ENCODE measurements around the gene NPPB.

DNA sequence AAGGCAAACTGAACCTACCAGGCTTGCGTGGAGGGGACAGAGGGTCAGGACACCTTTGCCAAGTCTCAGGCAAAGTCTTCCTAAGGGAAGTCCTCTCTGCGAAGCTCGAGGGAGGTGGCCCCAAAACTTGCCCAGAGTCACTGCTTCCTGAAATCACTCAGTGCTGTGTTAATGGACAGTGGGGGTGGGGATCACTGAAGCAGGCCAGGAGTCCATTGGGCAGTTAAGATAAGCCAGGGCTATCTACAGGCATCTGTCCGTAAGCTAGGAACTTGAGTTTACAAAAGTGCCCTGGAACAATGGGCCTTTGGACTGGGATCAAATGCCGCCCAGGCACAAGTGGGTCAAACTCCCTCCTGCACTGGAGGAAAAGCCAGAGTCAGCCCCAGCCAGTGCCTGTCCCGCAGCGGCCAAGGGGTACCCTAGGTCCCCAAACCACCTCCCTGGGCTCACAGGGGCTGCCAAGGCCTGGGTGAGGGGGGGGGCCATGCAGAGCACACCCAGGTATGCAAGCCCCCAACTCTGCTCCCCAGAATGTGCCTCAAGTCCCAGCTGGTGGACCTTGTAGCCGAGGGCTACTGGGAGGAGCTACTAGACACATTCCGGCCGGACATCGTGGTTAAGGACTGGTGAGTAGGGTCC is 7.5 kb downstream of the FBXO6 start:
- PRO-cap: no peak
- RRBS: no CpG with 5 or more reads among the region's 11 CpGs

DNA sequence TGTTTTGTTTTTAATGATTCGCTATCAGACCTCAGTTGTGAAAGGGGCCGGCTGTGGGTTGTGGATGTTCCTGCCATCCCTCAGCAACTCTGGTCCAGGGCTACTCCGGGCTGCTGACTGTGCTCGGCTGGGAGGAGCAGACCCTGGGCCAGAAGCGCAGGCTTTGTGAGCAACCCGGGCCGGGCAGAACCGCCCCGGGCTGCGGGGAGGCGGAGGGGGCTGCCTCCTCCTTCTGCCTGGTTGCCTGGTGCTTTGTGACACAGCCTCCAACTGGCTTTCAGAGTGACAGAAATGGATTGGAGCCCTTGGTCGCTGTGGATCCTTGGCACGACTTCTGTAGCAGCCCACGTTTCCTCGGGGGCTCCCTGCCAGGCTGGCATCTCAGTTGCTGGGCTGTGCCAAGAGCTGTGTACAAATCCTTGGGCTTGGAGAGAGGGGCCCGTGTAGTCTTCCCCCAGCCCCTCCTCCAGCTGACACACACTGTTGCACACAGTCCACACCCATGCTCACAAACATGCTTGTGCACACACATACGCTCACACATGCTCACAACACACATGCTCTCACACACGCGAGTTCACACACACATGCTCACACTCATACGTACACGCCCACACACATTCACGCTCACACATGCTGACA is 10.1 kb downstream of the DRAXIN start:
- PRO-cap: no peak
- RRBS: 33% methylated on average over 5 of the region's 22 CpGs

DNA sequence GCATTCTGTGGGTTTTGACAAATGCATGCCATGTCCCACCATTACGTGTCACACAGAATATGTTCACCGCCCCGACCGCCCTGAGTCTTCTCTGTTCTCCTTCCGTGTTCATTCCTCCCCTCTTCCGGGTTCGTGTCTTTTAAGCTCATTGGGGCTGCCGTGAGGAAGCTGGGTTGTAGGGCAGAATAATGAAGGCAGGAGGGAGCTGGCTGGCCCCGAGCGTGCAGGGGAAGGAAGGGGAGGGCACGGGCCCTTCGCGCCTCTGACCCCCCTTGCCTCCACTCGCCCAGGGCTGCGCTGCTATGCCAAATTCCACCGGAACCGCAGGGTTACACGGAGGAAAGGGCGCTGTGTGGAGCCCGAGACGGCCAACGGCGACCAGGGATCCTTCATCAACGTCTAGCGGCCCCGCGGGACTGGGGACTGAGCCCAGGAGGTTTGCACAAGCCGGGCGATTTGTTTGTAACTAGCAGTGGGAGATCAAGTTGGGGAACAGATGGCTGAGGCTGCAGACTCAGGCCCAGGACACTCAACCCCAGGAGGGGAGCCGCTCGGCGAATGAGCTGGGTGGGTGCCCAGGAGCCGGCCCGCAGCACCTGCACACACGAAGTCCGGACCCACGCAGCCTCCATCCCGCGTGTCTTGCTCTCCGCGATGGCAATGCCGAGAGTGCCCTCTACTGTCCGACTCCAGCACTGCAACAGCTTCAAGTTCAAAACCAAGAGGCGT is 16.5 kb upstream of the AGTRAP start:
- PRO-cap: bidirectional peak, plus-strand start at position 111 of the sequence, minus-strand start at position 113 of the sequence; unidirectional peak, minus-strand start at position 639 of the sequence
- RRBS: 3% methylated on average over 11 of the region's 44 CpGs

DNA sequence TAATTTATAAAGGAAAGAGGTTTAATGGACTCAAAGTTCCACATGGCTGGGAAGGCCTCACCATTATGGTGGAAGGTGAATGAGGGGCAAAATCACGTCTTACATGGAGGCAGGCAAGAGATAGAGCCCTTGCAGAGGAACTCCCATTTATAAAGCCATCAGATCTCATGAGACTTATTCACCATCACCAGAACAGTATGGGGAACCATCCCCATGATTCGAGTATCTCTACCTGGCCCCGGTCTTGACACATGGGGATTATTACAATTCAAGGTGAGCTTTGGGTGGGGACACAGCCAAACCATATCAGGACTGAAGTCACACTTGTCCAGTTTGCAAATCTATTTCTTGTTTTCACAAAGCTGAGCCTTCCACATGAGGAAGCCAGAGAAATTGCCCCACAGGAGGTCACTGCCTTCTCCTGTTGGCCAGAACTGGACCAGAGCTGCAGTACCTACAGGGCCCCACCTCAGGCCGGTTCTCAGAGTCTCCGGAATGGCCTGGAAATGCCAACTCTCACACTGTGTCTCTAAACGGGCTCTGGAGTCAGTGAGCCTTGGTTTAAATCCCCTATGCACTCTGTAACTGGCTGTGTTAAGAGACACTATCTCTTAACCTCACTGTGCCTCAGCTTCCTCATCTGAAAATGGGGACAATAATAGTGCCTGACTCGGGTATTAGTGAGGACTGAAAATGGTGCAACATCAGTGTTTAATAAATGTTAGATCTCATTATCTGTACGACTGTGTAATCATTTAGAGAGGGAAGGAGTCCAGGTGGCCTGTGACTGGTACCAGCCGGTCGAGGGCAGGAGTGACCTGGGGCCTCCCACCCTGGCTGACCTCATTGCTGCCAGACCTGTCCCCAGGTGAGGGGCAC is 7.7 kb upstream of the C1orf167 start:
- PRO-cap: no peak
- RRBS: no CpG with 5 or more reads among the region's 10 CpGs

DNA sequence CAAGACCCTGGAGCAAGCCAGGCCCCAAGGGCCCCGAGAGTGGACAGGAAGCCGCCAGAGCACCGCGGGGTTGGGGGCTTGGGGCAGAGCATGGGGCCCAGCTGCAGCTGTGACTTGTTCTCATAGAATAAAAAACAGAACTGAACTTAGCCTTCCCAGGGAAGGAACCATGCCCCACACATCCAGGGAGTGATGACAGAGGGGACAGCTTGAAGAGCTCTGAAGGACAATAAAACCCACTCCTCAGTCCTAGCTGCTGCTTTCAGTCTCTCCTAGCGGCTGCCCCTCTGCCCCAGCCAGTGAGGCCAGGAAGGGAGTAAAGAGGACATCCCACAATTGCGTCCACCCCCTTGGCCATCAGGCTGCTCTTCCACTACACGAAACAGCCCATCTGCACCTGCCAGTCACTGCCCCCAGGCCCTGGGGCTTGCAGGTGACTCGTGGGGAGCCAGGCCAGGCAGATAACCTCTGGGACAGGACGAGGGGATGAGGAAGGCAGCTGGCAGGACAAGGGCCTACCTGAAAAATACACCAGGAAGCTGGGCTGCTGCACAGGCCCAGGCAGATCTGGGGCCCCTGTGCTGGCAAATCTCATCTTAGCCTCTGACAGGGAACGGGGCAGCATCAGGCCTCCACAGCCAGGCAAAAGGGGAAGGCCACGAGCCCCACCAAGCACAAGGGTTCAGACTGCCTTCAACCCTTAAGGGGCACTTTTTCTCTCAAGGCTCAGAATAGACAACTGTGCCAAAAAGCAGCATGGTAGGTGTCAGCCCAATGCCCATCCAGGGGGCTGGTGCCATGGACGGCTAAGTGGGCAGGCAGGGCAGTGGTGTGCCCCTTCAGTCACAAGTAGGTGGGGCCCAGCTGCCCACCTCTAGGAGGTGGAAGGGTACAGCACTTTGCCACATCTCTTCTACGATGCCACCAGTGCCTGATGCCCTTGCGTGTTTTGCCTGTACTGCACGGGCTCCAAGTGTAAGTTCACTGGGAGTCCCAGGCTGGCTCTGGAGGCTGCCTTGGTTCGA is 16.1 kb downstream of the MTHFR start:
- PRO-cap: unidirectional peak, minus-strand start at position 680 of the sequence
- RRBS: no CpG with 5 or more reads among the region's 16 CpGs

DNA sequence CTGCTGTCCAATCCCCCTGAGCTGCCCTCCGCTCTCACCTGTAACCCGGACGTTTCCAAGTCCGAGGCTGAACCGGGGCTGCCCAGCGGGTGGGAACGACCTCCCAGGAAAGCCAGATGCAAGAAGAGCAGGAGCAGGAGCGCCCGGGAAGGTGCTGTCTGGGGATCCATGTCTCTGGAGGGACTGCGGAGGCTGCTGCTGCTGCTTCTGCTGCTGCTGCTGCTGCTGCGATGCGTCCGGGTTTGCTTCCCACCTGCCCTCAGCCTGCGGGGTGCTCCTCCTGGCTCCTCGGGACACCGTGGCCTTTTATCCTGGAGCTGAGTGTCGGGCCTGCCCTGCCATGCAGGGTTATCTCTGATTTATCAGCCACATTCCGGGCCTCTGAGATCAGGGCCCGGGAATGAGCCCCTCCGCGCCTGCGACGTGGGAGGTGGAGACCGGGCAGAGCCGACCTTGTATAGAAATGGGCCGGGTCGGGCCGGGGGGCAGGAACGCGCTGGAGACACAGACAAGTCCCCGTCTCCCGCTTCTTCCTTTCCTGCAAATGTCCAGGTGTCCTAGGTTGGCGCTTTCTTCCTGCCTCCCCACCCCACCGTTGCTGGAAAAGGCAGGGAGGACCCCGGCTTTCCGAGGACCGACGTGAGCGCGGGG is at the start of gene NPPB:
Gene NPPB (minus strand): TSS at position 282 of the 651 bp plus-strand sequence.
- PRO-cap: no peak
- RRBS: 19% methylated on average over 21 of the region's 40 CpGs

GRCh38 chr1:11874715-11875041 is 15.9 kb upstream of the NPPB start:
- PRO-cap: unidirectional peak, plus-strand start at chr1:11874959
- RRBS: no CpG with 5 or more reads among the region's 6 CpGs

DNA sequence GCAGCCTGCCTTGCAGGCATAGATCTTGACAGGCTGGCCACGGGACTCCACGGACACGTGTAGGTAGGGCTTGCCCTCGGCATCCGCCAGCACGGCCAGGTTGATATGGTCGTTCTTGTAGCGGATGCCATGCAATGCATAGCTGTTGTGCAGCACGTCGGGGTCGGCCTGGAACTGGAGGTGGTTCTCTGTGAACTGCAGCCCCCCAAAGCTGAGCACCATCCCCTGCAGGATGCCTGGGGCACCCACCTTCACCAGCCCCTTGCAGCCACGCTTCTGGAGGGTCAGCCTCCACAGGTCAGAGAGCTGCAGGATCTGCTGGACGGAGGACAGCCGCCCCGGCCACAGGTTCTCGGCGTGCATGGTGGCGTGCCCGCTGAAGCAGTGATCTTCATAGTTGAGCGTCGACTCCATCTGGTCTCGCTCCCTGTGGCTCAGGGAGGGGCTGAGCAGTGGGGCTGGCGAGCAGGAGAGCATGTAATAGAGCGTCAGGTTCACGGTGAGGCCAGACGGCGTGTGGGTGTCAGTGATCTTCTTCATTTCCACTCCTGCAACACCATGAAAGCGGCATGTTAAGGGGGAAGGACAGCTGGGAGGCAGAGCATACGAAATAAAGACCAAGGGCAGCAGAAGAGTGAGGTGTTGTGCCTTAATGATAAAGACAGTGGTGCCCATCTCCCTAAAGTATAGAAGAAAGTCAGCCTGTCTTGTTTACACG is 3.1 kb downstream of the KIAA2013 start:
- PRO-cap: no peak
- RRBS: no CpG with 5 or more reads among the region's 30 CpGs

DNA sequence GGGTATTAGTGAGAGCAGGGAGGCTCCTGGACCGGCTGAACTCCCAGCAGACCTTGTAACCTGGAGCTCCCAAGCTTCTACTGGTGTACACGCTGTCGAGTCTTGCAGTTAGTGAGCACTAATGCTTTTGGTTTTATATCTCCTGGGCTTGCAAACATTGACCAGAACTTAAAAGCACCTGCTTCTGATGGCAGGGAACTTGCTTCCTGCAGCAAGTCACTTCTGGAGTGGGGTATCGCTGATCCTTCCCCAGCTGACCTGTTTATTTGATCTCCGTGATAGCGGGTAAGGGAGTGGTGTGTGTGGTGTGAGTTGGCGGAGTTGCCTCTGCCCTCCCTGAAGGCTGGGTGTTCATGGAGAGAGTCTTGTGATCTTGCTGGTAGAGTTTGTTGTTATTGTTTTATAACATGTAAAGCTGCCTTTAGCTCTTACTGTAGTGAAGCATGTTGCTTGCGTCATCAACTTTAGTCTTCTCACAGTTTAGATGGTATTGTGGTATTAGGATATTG is 3.8 kb downstream of the MFN2 start:
- PRO-cap: no peak
- RRBS: no CpG with 5 or more reads among the region's 8 CpGs

- PRO-cap: no peak
- RRBS: no CpG with 5 or more reads among the region's 7 CpGs
Measured at GRCh38 chr1:11984520-11984997, 4.3 kb downstream of the MFN2 start.

DNA sequence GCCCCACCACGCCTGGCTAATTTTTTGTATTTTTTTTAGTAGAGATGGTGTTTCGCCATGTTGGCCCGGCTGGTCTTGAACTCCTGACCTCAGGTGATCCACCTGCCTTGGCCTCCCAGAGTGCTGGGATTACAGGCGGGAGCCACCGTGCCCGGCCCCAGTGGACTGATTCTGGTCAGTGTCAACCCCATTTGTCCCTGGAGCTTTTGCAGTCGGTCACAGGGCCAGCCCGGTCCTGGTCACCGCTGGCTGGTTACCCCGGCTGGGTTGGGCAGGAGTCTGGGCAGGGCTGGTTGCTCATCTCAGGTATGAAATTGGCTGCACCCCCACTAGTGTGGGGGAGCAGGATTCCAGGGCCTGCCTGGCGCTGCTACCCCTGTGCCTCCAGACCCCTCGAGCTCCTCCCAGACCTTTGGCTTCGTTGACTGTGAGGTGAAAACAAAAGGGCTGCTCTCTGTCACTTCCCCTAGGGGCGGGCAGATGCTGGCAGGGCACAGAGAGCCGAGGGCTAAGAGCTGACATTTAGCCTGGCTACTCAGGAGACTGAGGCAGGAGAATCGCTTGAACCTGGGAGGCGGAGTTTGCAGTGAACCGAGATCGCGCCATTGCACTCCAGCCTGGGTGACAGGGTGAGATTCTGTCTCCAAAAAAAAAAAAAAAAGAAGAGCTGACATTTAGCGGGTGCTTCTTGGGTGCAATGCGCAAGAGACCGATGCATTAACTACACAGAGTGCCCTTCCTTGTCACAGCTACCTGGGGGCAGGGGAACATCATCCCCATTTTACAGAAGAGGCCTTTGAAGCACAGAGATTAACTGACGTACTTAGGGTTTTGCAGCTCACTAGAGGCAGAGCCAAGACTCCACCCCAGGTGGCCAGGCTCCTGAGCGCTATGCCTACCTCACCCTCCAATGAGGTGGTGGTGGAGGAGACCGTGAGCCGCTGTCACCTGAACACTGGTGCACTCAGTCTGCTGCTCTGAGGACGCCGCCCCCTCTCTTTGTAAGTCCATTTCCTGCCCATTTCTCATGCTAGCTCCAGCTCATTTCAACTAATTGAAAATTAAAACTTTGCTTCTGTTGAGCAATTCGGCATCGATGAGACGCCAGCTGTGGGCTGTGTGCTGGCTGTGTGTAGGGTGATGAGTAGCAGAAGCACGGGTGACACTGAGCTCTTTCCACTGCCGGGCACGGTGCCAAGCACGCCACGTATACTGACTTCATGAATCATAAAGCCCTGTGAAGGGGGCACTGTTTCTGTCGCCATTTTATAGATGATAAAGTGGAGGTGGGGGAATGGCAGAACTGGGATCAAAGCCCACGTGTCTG is 10.8 kb downstream of the TNFRSF1B start:
- PRO-cap: no peak
- RRBS: 94% methylated on average over 2 of the region's 39 CpGs

DNA sequence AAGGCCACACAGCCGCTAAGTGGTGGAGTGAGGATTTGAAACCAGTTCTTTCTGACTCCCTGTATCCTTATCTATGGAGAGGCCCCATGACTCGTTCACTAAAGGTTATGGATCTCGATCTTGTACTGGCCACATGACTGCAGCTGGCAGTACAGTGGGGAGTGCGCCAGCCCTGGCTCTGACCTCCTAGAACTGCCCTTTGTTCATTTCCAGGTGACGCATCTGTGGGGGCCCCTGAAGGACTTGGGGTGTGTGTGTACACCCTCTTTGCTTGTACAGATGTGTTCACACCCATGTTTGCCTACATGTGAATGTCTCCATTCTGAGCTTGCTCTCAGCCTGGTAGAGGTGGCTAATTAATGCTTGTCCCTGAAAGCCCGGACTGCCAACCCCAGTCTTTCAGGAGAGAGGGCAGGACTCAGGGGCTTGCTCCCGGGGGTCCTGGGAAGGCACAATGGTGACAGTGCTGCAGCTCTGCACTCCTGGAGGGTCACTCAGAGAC is 19.8 kb downstream of the TNFRSF1B start:
- PRO-cap: no peak
- RRBS: 92% methylated on average over 2 of the region's 7 CpGs

GRCh38 chr1:12201449-12201946 is 28.3 kb upstream of the VPS13D start:
- PRO-cap: no peak
- RRBS: no CpG with 5 or more reads among the region's 5 CpGs

GRCh38 chr1:12209306-12209587 is 20.6 kb upstream of the VPS13D start:
- PRO-cap: unidirectional peak, plus-strand start at chr1:12209403
- RRBS: no CpG with 5 or more reads among the region's 6 CpGs

- PRO-cap: no peak
- RRBS: no CpG with 5 or more reads among the region's 4 CpGs
Measured at GRCh38 chr1:12237955-12238154, 8.0 kb downstream of the VPS13D start.

GRCh38 chr1:12422685-12423064 is 192.8 kb downstream of the VPS13D start:
- PRO-cap: no peak
- RRBS: no CpG with 5 or more reads among the region's 2 CpGs

- PRO-cap: no peak
- RRBS: no CpG with 5 or more reads among the region's 5 CpGs
Measured at GRCh38 chr1:12434147-12434627, 183.8 kb downstream of the DHRS3 start.

DNA sequence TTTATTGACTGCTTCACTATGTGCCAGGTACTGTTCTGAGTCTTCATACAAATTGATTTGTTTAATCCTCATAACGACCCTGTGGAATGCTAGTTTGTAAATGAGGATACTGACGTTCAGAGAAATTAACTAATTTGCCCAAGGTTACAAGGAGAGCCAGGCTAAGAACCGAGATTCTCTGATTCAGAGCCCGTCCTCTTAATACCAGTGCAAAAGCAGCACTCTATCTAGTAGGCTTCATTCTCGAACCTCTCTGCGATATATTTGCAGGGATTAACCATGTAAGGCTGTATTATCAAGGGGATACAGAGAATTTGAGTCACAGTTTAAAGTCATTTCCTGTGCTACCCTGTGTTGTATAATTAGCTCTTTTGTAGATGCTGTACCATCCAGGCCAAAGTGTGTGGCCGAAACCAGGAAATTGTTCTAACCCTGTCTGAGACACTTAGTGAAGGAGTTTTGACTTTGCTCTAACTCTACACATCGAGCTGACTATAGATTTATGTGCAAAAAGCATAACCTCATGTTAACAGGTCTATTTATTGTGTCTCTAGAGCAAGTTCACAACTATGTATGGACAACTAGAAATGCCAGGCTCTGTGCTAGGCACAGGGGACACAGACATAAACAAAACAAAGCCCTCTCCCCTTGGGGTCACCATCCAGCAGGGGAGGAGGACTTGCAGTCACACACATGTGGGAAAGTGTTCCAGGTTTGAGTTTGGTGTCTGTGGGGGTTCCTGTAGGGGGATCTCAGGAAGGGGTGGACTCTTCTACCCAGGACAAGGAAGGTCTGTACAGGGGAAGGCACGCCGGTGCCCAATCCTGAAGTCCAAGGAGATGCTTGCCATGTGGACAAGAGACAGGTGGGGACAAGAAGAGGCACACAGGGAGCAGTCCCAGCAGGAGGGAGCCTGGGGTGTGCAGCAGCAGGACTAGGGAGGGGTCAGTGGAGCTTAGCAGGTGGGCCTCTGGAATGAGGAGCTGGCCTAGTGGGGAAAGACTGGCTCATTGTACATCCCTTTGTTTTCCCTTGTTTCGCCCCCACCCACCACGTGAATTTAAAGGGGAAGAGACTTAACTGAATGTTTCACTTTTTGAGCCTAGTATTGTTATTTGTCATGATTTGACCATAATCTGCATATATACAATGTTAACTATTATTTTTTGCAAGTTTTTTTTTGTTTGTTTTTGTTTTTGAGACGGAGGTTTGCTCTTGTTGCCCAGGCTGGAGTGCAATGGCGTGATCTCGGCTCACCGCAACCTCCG is 182.1 kb downstream of the DHRS3 start:
- PRO-cap: no peak
- RRBS: no CpG with 5 or more reads among the region's 17 CpGs

- PRO-cap: no peak
- RRBS: no CpG with 5 or more reads among the region's 4 CpGs
Measured at GRCh38 chr1:12474855-12475360, 143.1 kb downstream of the DHRS3 start.

DNA sequence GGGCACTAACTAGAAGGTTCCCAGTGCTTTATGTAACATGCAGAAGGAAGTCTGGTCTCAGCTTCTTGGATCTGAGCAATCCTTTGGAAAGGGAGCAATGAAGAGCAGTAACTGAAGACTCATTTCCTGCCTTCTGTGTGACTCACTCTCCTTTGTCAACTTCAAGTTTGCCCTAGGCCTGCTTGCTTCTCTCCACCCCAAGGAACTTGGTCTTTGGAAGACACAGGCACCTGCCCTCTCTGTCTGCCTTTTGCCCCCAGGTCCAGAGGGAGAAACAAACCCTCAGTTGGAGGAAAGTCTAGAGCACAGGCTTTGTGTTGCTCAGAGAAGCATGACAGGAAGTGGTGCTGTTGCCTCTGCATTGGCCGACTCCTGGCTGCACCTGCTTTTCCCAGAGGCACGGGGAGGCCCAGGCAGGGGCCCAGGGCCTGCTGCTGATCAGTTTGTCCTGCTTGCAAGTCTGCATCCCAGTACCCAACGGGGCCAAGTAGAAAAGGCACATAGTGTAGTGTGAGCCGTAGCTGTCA is 137.2 kb downstream of the DHRS3 start:
- PRO-cap: unidirectional peak, minus-strand start at position 73 of the sequence
- RRBS: no CpG with 5 or more reads among the region's 4 CpGs

All from kidney (tissue), 2 donors.